K562 (cell line): ENCODE measurements around a stretch of chr14.

- RAMPAGE, long total RNA = no peak
- RRBS = no CpG with 5 or more reads among the region's 9 CpGs
PRO-cap:
- standard = no peak
- CoPRO, capped RNA only, 2 experiments = no peak in any of the 2 experiments
- CoPRO, capped and uncapped RNA, 2 experiments = no peak in any of the 2 experiments
- CoPRO, uncapped RNA only, 2 experiments = no peak in any of the 2 experiments
CAGE:
- cytosol, long polyA plus RNA = no peak
- long polyA plus RNA = no peak
- nucleolus, long total RNA = no peak
- nucleus, long polyA plus RNA = no peak
Measured at GRCh38 chr14:100830395-100831037, 73.0 kb downstream of the RTL1 start.

DNA sequence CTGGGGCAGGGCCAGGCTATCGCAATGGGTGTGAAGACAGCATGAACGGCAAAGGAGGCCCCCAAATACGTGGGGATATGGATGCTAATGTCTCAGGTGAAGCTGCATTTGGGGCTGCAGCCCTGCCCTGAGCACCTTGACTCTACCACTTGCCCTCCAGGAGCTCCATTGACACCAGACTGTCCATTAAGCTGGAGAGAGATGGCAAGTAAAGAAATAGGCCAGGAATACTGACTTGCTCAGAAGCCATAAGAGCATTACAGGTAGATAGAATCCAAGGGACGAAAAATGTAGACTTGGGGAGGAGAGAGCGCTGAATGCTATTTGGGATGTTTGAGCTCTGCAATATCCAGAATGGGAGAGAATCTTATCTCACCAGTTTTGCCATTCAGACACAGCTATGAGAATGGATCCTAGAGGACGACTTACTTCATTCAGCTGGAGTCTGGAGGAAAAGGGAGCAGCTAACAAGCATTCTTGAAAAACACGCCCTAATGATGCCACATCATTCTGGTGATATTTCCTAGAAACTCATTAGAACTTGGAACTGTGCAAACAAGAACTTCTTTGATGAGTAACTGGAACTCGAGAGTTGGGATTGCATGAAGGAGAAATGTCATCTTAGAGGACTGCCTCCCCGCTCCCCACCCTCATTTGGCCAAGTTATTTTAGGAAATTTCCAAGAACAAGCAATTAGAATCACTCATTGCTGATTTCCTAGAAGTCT lies 38.8 kb downstream of the RTL1 start:
- RAMPAGE, long total RNA = no peak
- RRBS = no CpG with 5 or more reads among the region's 9 CpGs
PRO-cap:
- standard = bidirectional peak, plus-strand start outside the sequence, minus-strand start at position 459 of the sequence
- CoPRO, capped RNA only, 2 experiments = peak in 2 of 2 experiments; most common minus-strand start position 440 of the sequence (in 2)
- CoPRO, capped and uncapped RNA, 2 experiments = no peak in any of the 2 experiments
- CoPRO, uncapped RNA only, 2 experiments = no peak in any of the 2 experiments
CAGE:
- cytosol, long polyA plus RNA = no peak
- long polyA plus RNA = no peak
- nucleolus, long total RNA = no peak
- nucleus, long polyA plus RNA = no peak

DNA sequence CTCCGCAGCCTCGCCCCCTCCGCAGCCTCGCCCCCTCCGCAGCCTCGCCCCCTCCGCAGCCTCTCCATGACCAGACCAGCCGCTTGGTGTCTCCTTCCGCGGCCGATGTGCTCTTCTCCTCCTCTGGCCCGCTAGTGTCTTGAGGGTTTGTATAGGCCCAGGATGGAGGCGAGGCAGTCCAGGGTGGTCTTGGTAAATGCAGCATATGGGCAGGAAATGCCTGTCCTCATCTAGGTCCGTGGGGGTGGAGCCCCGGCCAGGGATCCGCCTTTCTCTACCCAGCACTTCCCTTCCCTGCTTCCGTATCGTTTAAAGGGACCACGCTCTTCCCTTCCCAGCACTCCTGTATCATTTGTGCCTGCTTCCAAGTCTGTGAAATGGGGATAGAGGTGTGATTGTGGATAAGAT lies 326.6 kb upstream of the RTL1 start:
- RAMPAGE, long total RNA = no peak
- RRBS = no CpG with 5 or more reads among the region's 19 CpGs
PRO-cap:
- standard = no peak
- CoPRO, capped RNA only, 2 experiments = peak in 1 of 2 experiments; most common plus-strand start position 291 of the sequence (in 1); most common minus-strand start position 180 of the sequence (in 1)
- CoPRO, capped and uncapped RNA, 2 experiments = no peak in any of the 2 experiments
- CoPRO, uncapped RNA only, 2 experiments = no peak in any of the 2 experiments
CAGE:
- cytosol, long polyA plus RNA = no peak
- long polyA plus RNA = no peak
- nucleolus, long total RNA = no peak
- nucleus, long polyA plus RNA = no peak

GRCh38 chr14:101334648-101335202 lies 426.8 kb upstream of the PPP2R5C start:
- RAMPAGE, long total RNA = no peak
- RRBS = no CpG with 5 or more reads among the region's 11 CpGs
PRO-cap:
- standard = no peak
- CoPRO, capped RNA only, 2 experiments = no peak in any of the 2 experiments
- CoPRO, capped and uncapped RNA, 2 experiments = no peak in any of the 2 experiments
- CoPRO, uncapped RNA only, 2 experiments = no peak in any of the 2 experiments
CAGE:
- cytosol, long polyA plus RNA = no peak
- long polyA plus RNA = no peak
- nucleolus, long total RNA = no peak
- nucleus, long polyA plus RNA = no peak

- RAMPAGE, long total RNA = no peak
- RRBS = no CpG with 5 or more reads among the region's 24 CpGs
PRO-cap:
- standard = bidirectional peak, plus-strand start at chr14:101360722, minus-strand start at chr14:101360478
- CoPRO, capped RNA only, 2 experiments = no peak in any of the 2 experiments
- CoPRO, capped and uncapped RNA, 2 experiments = no peak in any of the 2 experiments
- CoPRO, uncapped RNA only, 2 experiments = no peak in any of the 2 experiments
CAGE:
- cytosol, long polyA plus RNA = no peak
- long polyA plus RNA = no peak
- nucleolus, long total RNA = no peak
- nucleus, long polyA plus RNA = no peak
Measured at GRCh38 chr14:101359961-101360979, 401.2 kb upstream of the PPP2R5C start.

DNA sequence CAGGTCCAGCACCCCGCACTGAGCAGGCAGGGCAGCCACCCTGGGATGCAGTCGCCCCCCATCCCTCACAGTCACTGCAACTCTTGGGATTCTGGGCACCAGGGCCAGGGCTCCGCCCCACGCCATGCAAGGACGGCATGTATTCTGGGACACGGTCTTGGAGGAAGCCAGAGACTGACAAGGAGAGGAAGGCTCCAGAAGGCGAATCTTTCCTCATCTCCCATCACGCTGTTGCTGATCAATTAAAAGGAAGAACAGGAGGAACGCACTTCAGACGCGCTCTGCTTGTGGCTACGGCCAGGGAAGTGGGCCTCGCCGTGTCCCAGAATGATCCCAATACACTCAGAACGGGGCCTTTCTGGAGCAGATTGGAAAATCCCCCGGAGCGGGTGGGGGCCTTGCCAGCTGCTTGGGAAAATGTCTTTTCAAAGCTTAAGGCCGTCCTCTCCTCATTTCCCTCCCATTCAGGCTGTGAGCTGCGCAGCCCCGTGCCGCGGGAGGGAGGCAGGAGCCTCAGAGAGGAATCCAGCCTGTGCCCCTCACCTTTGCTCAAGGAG lies 254.4 kb upstream of the PPP2R5C start:
- RAMPAGE, long total RNA = no peak
- RRBS = no CpG with 5 or more reads among the region's 22 CpGs
PRO-cap:
- standard = no peak
- CoPRO, capped RNA only, 2 experiments = no peak in any of the 2 experiments
- CoPRO, capped and uncapped RNA, 2 experiments = no peak in any of the 2 experiments
- CoPRO, uncapped RNA only, 2 experiments = no peak in any of the 2 experiments
CAGE:
- cytosol, long polyA plus RNA = no peak
- long polyA plus RNA = no peak
- nucleolus, long total RNA = no peak
- nucleus, long polyA plus RNA = no peak

DNA sequence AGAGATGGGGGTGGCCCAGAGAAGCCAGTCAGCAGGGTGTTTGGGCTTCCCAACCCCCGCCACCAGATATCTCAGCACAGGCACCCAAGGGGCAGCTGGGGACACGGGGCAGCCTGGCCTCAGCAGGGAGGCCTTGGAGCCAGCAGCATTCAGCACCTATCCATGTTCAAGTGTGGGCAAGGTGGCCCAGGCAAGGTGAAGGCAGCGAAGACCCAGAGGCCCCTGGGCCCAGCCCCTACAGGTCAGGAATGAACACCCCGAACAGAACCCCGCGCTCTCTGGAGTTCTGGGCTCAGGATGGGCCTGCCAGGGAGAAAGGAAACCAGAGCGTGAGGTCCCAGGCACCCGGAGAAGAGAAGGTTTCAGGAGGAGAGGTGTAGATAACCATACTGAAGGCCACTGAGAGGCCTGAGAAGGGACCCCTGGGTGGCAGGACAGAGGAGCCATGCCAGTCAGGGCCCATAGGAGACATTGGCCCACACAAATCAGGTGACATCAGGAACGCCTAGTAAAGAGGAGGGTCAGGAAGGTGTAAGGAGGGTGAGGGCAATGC lies 234.5 kb upstream of the PPP2R5C start:
- RAMPAGE, long total RNA = no peak
- RRBS = no CpG with 5 or more reads among the region's 9 CpGs
PRO-cap:
- standard = no peak
- CoPRO, capped RNA only, 2 experiments = no peak in any of the 2 experiments
- CoPRO, capped and uncapped RNA, 2 experiments = no peak in any of the 2 experiments
- CoPRO, uncapped RNA only, 2 experiments = no peak in any of the 2 experiments
CAGE:
- cytosol, long polyA plus RNA = no peak
- long polyA plus RNA = no peak
- nucleolus, long total RNA = no peak
- nucleus, long polyA plus RNA = no peak

GRCh38 chr14:101559453-101559791 lies 202.1 kb upstream of the PPP2R5C start:
- RAMPAGE, long total RNA = no peak
- RRBS = no CpG with 5 or more reads among the region's 24 CpGs
PRO-cap:
- standard = no peak
- CoPRO, capped RNA only, 2 experiments = no peak in any of the 2 experiments
- CoPRO, capped and uncapped RNA, 2 experiments = no peak in any of the 2 experiments
- CoPRO, uncapped RNA only, 2 experiments = no peak in any of the 2 experiments
CAGE:
- cytosol, long polyA plus RNA = no peak
- long polyA plus RNA = no peak
- nucleolus, long total RNA = no peak
- nucleus, long polyA plus RNA = no peak

DNA sequence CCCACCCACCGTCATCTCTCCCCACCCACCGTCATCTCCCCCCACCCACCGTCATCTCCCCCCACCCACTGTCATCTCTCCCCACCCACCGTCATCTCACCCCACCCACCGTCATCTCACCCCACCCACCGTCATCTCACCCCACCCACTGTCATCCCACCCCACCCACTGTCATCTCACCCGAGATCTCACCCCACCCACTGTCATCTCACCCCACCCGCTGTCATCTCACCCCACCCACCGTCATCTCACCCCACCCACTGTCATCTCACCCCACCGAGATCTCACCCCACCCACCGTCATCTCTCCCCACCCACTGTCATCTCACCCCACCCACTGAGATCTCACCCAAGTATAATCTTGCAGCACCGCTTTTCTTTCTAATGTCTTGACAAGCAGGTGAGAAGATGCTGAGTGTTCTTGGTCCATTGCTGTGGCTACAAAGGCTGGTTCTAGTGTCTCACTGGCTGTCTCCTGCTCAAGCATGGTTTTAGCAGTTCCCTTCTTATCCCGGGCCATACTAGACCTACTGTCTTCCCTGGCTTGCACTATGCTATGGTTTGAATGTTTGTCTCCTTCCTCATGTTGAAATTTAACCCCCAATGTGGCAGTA lies 48.0 kb upstream of the PPP2R5C start:
- RAMPAGE, long total RNA = no peak
- RRBS = no CpG with 5 or more reads among the region's 13 CpGs
PRO-cap:
- standard = unidirectional peak, plus-strand start at position 383 of the sequence
- CoPRO, capped RNA only, 2 experiments = peak in 2 of 2 experiments; most common plus-strand start position 378 of the sequence (in 2); most common minus-strand start position 192 of the sequence (in 1)
- CoPRO, capped and uncapped RNA, 2 experiments = peak in 1 of 2 experiments; most common plus-strand start position 378 of the sequence (in 1)
- CoPRO, uncapped RNA only, 2 experiments = no peak in any of the 2 experiments
CAGE:
- cytosol, long polyA plus RNA = no peak
- long polyA plus RNA = no peak
- nucleolus, long total RNA = no peak
- nucleus, long polyA plus RNA = no peak

DNA sequence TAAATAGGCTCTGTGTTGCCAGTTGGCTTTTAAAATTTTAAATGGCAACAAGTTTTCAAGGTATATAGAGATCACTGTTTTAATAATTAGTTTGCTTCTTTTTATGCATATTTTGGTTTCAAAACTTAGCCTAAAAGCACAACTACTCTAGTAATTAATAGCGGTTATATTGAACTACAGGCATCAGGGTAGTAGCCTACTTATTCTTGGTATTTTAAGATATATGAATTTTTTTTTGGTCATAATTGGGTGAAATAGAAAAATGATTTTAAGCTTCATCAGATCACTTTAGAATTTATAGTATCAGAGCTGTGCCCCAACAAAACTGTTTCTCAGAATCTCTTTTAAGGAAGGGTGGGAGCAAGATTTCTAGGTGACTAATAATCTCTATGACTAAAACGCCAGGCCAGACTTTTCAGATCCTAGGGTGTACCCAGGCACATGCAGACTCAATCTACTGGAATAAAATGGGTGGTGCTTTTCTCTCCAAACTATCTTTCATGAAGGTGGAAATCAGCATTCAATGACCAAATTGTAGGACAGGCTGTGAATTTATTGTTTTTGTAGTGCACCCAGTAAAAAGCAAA lies 49.2 kb downstream of the PPP2R5C start:
- RAMPAGE, long total RNA = no peak
- RRBS = no CpG with 5 or more reads among the region's 2 CpGs
PRO-cap:
- standard = no peak
- CoPRO, capped RNA only, 2 experiments = no peak in any of the 2 experiments
- CoPRO, capped and uncapped RNA, 2 experiments = no peak in any of the 2 experiments
- CoPRO, uncapped RNA only, 2 experiments = no peak in any of the 2 experiments
CAGE:
- cytosol, long polyA plus RNA = no peak
- long polyA plus RNA = no peak
- nucleolus, long total RNA = no peak
- nucleus, long polyA plus RNA = no peak

- RAMPAGE, long total RNA = no peak
- RRBS = no CpG with 5 or more reads among the region's 10 CpGs
PRO-cap:
- standard = no peak
- CoPRO, capped RNA only, 2 experiments = no peak in any of the 2 experiments
- CoPRO, capped and uncapped RNA, 2 experiments = no peak in any of the 2 experiments
- CoPRO, uncapped RNA only, 2 experiments = no peak in any of the 2 experiments
CAGE:
- cytosol, long polyA plus RNA = no peak
- long polyA plus RNA = no peak
- nucleolus, long total RNA = no peak
- nucleus, long polyA plus RNA = no peak
Measured at GRCh38 chr14:101820213-101820847, 58.8 kb downstream of the PPP2R5C start.

GRCh38 chr14:101849092-101849615 lies 87.6 kb downstream of the PPP2R5C start:
- RAMPAGE, long total RNA = no peak
- RRBS = no CpG with 5 or more reads among the region's 11 CpGs
PRO-cap:
- standard = no peak
- CoPRO, capped RNA only, 2 experiments = no peak in any of the 2 experiments
- CoPRO, capped and uncapped RNA, 2 experiments = no peak in any of the 2 experiments
- CoPRO, uncapped RNA only, 2 experiments = no peak in any of the 2 experiments
CAGE:
- cytosol, long polyA plus RNA = no peak
- long polyA plus RNA = no peak
- nucleolus, long total RNA = no peak
- nucleus, long polyA plus RNA = no peak

DNA sequence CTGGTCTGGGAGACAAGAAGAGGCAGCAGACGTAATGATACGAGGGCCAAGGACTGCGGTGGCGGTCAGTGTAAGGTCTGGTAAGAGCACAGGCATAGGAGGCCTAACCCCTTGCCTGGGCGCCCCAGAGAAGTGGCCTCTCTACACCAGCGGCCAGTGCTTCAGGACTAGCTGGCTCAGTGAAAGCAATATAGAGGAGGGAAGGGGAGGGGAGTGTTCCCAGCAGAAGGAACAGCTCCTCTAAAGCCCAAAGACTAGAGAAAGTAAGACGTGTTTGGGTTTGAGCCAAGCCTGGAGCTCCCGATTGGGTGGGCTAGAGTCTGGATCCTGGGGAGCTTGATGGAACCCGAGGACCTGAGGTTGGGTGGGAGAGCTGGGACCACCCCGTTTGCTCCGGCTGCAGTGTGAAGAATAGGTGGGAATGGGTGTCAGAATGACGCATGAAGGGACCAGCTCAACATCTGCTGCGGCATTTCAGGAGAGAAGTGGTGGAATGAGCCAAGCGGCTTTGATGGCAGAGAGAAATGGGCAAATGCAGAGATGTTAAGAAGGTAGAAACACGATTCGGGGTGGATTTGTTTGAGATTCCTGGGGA lies 99.8 kb upstream of the DYNC1H1 start:
- RAMPAGE, long total RNA = no peak
- RRBS = no CpG with 5 or more reads among the region's 16 CpGs
PRO-cap:
- standard = no peak
- CoPRO, capped RNA only, 2 experiments = no peak in any of the 2 experiments
- CoPRO, capped and uncapped RNA, 2 experiments = no peak in any of the 2 experiments
- CoPRO, uncapped RNA only, 2 experiments = no peak in any of the 2 experiments
CAGE:
- cytosol, long polyA plus RNA = no peak
- long polyA plus RNA = no peak
- nucleolus, long total RNA = no peak
- nucleus, long polyA plus RNA = no peak

DNA sequence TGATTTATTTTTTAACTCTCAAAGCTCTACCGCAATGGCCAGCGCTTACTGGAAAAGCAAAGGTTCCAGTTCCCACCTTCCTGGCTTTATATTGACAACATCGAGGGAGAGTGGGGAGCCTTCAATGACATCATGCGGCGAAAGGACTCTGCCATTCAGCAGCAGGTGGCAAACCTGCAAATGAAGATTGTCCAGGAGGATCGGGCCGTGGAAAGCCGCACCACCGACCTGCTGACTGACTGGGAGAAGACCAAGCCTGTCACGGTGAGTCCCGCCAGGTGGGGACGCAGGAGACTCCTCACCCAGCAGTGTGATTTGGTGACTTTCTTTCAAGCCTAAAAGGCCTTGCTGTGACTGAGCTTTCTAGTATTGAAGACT lies 32.6 kb downstream of the DYNC1H1 start:
- RAMPAGE, long total RNA = no peak
- RRBS = no CpG with 5 or more reads among the region's 12 CpGs
PRO-cap:
- standard = no peak
- CoPRO, capped RNA only, 2 experiments = no peak in any of the 2 experiments
- CoPRO, capped and uncapped RNA, 2 experiments = no peak in any of the 2 experiments
- CoPRO, uncapped RNA only, 2 experiments = no peak in any of the 2 experiments
CAGE:
- cytosol, long polyA plus RNA = no peak
- long polyA plus RNA = no peak
- nucleolus, long total RNA = no peak
- nucleus, long polyA plus RNA = no peak

- RAMPAGE, long total RNA = no peak
PRO-cap:
- standard = no peak
- CoPRO, capped RNA only, 2 experiments = no peak in any of the 2 experiments
- CoPRO, capped and uncapped RNA, 2 experiments = no peak in any of the 2 experiments
- CoPRO, uncapped RNA only, 2 experiments = peak in 1 of 2 experiments; most common minus-strand start chr14:102079922 (in 1)
CAGE:
- cytosol, long polyA plus RNA = no peak
- long polyA plus RNA = no peak
- nucleolus, long total RNA = no peak
- nucleus, long polyA plus RNA = no peak
Measured at GRCh38 chr14:102079792-102080111, 7.1 kb downstream of the HSP90AA1 start.

GRCh38 chr14:102083453-102084209 lies 3.2 kb downstream of the HSP90AA1 start:
- RAMPAGE, long total RNA = no peak
- RRBS = no CpG with 5 or more reads among the region's 10 CpGs
PRO-cap:
- standard = no peak
- CoPRO, capped RNA only, 2 experiments = no peak in any of the 2 experiments
- CoPRO, capped and uncapped RNA, 2 experiments = no peak in any of the 2 experiments
- CoPRO, uncapped RNA only, 2 experiments = peak in 2 of 2 experiments; most common plus-strand start chr14:102084039 (in 1); most common minus-strand start chr14:102083552 (in 1)
CAGE:
- cytosol, long polyA plus RNA = no peak
- long polyA plus RNA = no peak
- nucleolus, long total RNA = no peak
- nucleus, long polyA plus RNA = no peak

- RAMPAGE, long total RNA = no peak
- RRBS = 2% methylated on average over 10 of the region's 51 CpGs
PRO-cap:
- standard = bidirectional peak, plus-strand start at chr14:102140608, minus-strand start at chr14:102140468; unidirectional peak, minus-strand start at chr14:102140709
- CoPRO, capped RNA only, 2 experiments = no peak in any of the 2 experiments
- CoPRO, capped and uncapped RNA, 2 experiments = no peak in any of the 2 experiments
- CoPRO, uncapped RNA only, 2 experiments = no peak in any of the 2 experiments
CAGE:
- cytosol, long polyA plus RNA = no peak
- long polyA plus RNA = no peak
- nucleolus, long total RNA = no peak
- nucleus, long polyA plus RNA = no peak
Measured at GRCh38 chr14:102140093-102141086, 693 bp downstream of the WDR20 start.

GRCh38 chr14:102364757-102365253 lies 2.1 kb downstream of the TECPR2 start:
- RAMPAGE, long total RNA = no peak
- RRBS = no CpG with 5 or more reads among the region's 3 CpGs
PRO-cap:
- standard = no peak
- CoPRO, capped RNA only, 2 experiments = no peak in any of the 2 experiments
- CoPRO, capped and uncapped RNA, 2 experiments = no peak in any of the 2 experiments
- CoPRO, uncapped RNA only, 2 experiments = no peak in any of the 2 experiments
CAGE:
- cytosol, long polyA plus RNA = no peak
- long polyA plus RNA = no peak
- nucleolus, long total RNA = no peak
- nucleus, long polyA plus RNA = no peak